Measurements from ENCODE around the genes TEKT5, TVP23A and DEXI.

GRCh38 chr16:9113367-9114537 lies 22.3 kb downstream of the HAPSTR1 start:
- PRO-cap, result no peak
- RAMPAGE, long total RNA, 3 experiments, result no peak in any of the 3 experiments

DNA sequence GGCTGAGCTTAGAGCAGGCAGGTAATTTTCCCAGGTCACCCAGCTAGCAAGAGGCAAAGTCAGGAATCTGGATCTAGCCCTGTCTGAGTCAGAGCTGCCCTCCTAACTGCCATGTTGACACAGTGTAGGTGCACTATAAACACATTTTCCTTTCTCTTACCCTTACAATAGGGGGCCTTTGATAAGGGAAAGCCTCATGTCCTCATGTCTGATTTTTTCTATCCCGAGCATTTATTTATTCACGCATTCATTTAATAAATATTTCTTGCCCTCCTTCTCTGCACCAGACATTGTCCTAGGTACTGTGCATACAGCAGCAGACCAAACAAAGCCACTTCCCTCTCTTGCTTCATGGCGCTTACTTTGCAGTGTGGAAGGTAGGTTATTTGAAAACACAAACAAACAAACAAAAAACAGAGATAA lies 454.5 kb downstream of the HAPSTR1 start:
- PRO-cap, result no peak
- RAMPAGE, long total RNA, 3 experiments, result no peak in any of the 3 experiments

GRCh38 chr16:9665671-9666518 lies 516.3 kb downstream of the GRIN2A start:
- PRO-cap, result no peak
- RAMPAGE, long total RNA, 3 experiments, result no peak in any of the 3 experiments

DNA sequence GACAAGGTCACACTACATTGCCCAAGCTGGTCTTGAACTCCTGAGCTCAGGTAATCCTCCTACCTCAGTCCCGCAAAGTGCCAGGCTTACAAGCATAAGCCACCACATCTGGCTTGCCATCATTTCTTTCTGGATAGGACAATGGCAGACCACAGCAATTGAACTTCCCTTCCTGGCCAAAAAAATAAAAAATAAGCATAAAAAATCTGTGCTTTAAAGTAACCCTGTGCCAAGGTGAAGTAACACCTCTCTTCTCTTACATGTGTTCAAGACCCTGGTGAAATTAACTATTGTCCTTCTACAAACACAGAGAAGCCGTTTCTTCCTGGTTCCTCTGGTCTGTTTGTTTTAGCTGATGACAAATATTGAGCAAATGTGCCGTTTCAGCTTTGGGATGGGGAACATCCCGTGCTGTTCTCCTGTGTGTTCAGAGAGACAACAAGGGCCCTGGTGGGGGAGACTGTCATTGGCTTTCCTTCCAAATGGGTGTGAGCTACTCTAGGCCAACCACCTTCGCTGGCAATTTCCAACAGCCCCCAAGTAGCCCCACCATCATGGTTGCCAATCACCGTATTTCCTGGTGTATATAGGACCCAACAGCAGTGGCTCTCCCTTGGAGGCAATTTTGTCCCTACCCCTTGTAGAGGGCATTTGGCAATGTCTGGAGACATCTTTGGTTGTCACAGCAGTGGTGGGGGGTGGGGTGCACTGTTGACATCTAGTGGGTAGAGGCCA lies 60.0 kb downstream of the EMP2 start:
- PRO-cap, result no peak
- RAMPAGE, long total RNA, 3 experiments, result no peak in any of the 3 experiments

DNA sequence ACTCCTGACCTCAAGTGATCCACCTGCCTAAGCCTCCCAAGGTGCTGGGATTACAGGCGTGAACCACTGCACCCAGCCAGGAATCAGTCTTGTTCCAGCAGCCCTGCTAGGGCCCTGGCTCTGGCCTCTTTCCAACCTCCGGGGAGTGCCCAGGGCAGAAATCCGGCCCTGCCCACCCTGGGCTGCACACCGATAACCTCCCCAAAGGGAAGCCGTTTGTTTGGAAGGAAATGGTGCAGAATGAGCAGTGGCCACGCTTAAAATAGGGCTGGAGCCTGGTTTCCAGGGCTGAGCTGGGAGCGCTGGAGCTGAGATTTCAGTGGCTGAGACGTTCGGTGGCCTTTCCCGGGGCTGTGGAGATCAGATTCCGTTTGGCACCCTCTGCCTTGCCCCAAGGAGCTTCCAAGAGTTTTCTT lies 17.8 kb upstream of the EMP2 start:
- PRO-cap, result no peak
- RAMPAGE, long total RNA, 3 experiments, result no peak in any of the 3 experiments

- PRO-cap, result no peak
- RAMPAGE, long total RNA, 3 experiments, result no peak in any of the 3 experiments
Measured at GRCh38 chr16:10694654-10695138, at the start of gene TEKT5. Gene TEKT5 (minus strand): TSS chr16:10694930.

GRCh38 chr16:10741867-10742405 lies 1.7 kb upstream of the NUBP1 start:
- PRO-cap, result no peak
- RAMPAGE, long total RNA, 3 experiments, result no peak in any of the 3 experiments

DNA sequence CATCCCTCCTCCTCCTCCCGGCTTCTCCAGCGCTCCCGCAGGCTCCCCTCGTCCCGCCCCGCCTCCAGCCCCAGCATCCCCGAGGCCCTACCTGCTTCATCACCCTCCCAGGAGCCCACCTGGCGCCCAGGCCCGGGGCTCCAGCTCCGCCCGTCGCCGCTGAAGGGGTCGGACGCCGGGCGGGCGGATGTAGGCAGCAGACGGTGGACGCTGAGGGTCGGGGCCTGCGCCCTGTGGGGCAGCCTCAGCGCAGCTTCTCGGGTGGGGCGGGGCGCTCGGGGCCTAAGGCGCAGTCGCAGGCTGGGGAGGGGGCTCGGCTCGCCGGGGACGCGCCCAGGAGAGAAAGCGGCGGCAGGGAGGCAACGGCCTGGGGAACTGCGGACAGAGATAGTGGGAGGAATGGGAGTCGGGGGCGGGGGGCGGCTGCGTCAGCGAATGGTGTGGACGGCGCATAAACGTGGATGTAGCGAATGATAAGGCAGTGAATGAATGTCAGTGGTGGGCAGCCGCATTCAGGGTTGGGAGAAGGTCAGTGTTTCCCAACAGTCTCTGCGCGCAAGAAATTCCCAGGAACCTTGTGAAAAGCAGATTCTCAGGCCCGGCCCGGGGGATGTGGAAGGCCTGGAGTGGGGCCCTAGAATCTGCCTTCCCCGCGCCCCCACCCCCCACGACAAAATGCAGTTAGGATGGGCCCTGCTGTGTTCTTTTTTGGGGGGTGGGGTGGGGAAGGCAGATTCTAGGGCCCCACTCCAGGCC lies at the start of gene TVP23A:
Gene TVP23A, minus strand, starts transcription at position 401 of the 756 bp plus-strand sequence.
- PRO-cap, result no peak
- RAMPAGE, long total RNA, 3 experiments, result no peak in any of the 3 experiments

- PRO-cap, result no peak
- RAMPAGE, long total RNA, 3 experiments, result no peak in any of the 3 experiments
Measured at GRCh38 chr16:10886872-10887306, 9.9 kb downstream of the CIITA start.

DNA sequence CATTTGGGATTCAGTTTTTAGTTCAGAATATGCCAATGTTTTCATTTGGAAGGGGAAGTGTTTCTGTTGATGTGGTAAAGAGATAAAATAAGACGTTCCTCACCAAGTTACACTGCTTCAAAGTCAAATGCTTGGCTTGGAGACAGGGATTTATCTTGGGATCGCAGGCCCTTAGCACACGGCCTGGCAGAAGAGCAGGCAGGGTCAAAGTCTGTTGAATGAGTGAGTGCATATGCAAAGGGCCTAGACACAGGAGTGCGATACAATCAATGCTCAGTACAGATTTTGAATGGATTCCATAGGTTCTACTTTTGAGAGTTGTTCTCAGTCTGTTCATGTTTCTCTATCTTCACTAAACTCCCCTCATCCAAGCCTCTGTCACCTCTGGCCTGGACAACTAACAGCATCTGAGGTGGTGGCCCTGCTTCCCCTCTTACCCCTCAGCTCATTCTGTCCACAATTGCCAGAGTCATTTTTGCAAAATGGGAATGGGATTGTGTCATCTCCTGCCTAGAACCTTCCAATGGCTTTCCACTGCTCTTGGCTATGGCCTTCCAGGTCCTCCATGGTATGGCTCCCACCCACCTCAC lies 3.3 kb downstream of the DEXI start:
- PRO-cap, result no peak
- RAMPAGE, long total RNA, 3 experiments, result no peak in any of the 3 experiments

- PRO-cap, result bidirectional peak, plus-strand start at chr16:10942588, minus-strand start at chr16:10942468
- RAMPAGE, long total RNA, 3 experiments, result no peak in any of the 3 experiments
Measured at GRCh38 chr16:10942126-10942726, at the start of gene DEXI. Gene DEXI (minus strand): TSS chr16:10942468.

DNA sequence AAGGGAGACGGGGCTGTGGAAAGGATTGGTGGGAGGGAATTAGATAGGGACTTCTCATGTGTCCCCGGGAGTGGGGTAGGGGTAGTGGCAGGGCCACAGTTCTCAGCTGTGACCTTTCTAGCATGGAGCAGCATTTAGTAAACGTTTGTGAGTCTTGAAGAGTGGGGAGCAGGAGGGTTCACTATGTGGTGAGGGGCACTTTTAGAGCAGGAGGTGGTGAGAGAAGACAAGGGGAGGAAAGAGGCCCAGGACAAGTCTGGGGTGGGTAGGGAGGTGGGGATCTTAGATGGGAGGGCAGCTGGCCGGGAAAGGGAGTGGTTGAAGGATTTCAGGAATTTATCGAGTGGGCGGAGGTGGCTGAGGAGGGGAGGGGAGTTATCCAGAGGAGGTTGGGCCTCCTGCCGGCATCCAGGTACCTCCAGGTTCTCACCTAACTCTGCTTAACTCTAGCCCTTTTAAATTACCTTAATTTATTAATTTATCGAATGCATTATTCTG lies 1.9 kb downstream of the CLEC16A start:
- PRO-cap, result no peak
- RAMPAGE, long total RNA, 3 experiments, result no peak in any of the 3 experiments

GRCh38 chr16:10979577-10980731 lies 35.6 kb downstream of the CLEC16A start:
- PRO-cap, result no peak
- RAMPAGE, long total RNA, 3 experiments, result no peak in any of the 3 experiments

DNA sequence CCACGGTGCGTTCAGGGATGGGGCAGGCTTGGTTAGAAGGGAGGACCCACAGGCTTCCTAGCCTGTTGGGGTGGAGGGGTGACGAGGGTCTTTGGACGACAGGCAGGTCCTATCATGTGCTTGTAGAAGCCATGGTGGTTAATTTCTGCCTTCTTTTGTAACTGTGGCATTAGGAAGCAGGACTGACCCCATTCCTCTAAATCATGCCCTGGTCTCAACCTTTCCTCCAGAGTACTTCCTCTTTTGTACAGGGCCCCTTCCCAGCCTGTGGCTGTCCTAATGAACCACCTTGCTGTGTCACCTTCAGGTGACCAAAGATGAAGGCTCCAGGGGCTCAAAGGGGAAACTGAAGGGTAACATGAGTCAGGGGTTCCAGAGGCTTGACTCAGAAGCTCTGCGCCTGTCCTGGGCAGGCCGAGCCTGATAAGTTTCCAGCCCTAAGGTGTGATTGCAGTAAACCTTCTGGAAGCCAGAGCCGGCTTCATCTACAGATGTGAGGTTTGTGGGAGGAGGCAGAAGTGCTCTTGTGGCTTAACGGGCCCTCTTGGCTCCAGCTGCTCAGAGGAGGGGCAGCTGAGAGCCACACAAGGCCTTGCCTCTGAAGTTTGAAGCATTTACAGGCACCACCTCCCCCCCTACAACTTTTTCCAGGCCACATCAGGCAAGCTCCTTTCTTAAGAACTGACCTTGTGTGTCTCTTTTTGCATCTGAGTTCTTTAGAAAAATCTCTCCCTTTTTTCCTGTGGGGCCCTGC lies 149.7 kb downstream of the CLEC16A start:
- PRO-cap, result no peak
- RAMPAGE, long total RNA, 3 experiments, result no peak in any of the 3 experiments

DNA sequence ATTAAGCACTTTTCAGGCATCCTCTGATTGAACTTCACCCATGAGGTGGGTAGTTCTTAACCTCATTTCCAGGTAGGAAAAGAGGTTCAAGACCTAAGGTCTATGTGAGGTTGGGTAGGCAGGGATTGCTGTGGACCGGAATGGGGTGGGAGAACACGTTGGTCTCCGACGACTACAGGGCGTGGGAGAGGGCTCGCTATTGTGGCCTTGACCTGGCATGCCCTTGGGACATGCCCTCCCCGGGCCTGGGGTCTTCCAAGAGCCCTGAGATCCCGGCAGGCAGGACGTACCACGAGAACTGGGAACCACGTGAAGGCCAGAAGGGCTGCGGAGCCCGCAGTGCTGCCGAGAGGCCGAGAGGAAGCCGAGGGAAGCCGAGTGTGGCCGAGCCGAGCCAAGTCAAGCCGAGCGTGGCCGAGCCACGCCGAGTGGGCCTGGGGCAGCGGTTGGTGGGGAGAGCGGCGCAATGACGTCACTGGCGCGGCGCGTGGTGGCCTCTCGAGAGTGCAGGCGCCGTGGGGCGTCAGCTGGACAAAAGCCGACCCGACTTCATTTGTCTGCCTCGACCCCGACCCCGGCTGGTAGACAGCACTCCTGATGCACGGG lies 6.8 kb downstream of the SOCS1 start:
- PRO-cap, result no peak
- RAMPAGE, long total RNA, 3 experiments, result no peak in any of the 3 experiments

- PRO-cap, result unidirectional peak, minus-strand start at chr16:11257356
- RAMPAGE, long total RNA, 3 experiments, result no peak in any of the 3 experiments
Measured at GRCh38 chr16:11257245-11257835, 1.3 kb upstream of the SOCS1 start.

DNA sequence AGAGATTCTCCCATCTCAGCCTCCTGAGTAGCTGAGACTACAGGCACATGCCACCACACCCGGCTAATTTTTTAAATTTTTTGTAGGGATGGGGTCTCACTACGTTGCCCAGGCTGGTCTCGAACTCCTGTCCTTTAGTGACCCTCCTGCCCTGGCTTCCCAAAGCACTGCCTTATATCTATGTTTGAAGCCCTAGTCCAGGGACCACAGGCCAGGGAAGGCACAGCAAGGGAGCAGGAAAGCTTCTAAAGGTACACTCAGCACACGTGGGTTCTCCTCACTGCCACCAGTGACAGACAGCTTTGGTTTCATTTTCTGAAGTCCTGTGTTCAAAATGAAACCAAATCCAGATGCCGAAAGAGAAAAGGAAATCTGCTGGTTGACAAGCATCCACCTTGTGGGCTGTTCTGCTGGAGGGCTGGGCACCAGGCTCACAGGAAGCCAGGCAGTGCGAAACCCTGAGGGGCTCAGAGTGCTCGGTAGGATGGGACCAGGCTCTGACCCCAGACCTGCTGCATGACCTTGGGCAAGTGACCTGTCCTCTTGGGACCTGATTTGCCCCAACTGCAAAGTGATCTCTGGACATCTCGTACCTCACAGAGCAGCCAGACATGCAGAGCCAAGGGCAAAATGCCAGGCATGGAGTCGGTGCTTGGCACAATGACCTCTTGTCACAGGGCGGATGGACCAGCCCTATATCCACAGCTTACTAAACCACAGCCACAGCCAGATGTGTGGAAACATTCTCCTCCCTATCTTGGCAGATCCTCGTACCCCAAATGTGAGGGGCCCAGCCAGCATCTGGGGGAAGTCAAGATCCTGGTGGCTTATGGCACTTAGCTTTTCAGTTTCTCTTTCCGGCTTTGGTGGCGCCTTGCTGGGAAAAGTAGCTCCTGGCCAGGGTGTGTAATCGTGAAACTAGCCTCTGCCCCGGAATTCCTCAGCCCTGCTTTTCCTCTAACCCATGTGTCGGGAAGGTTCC lies 2.8 kb upstream of the SOCS1 start:
- PRO-cap, result no peak
- RAMPAGE, long total RNA, 3 experiments, result no peak in any of the 3 experiments

GRCh38 chr16:11308699-11309297 lies 27.7 kb upstream of the PRM1 start:
- PRO-cap, result no peak
- RAMPAGE, long total RNA, 3 experiments, result no peak in any of the 3 experiments

- PRO-cap, result no peak
- RAMPAGE, long total RNA, 3 experiments, result no peak in any of the 3 experiments
Measured at GRCh38 chr16:11553435-11554022, 26.5 kb upstream of the ENSG00000188897 start.

DNA sequence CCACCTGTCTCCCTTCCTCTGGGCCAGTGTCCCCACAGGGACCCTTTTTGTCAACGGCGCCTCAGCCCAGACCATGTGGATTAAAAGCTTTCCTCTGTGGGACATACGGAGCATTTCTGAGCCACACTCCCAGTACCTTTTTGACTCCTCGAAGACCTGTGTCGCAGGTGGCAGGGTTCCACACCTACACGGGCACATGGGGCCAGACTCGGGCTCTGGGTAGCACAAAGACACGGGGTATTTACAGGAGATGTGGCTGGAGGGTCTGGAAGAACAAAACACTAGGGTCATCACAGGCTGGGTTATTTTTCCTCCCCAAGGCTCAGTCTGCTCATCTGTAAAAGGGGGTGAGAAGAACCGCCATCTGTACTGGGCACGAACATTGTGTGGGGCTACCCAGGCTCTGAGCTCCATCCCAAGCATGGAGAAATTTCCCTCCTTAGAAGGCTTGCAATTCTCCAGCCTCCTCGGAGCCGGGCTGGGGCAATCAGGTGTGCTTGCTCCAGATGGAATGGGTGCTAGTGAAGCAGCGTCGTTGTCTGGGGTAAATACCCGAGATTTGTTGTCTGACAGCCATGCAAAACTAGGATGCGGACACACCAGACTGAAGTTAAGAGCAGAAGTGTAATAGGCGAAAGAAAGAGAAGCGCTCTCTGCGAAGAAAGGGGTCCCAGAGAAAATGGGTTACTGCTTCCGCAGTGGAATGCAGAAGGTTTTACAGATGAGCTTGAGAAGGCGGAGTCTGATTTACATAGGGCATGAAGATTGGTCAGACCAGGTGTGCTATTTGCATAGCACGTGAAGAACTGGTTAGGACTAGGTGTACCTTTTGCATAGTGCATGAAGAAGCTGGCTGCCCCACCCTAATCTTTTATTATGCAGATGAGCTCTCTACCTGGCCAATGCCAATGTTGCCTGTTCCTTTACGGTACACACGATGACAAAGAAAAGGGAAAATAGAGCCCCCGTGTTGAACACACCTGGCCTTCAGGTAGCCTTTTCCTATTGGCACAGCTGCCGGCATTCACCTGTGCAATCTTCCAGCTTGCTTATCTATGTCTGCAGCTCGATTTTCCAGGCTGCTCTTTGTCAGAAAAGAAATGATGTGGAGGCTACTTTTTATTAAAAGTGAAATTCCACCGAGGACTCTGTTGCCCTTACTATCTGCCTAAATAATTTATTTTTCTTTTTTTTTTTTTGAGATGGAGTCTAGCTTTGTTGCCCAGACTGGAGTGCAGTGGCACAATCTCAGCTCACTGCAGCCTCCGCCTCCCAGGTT lies 32.1 kb upstream of the SNN start:
- PRO-cap, result no peak
- RAMPAGE, long total RNA, 3 experiments, result no peak in any of the 3 experiments